Fallopian tube (tissue), 1 donor: ENCODE results near the genes DCAF5 and SRSF5.

DNA sequence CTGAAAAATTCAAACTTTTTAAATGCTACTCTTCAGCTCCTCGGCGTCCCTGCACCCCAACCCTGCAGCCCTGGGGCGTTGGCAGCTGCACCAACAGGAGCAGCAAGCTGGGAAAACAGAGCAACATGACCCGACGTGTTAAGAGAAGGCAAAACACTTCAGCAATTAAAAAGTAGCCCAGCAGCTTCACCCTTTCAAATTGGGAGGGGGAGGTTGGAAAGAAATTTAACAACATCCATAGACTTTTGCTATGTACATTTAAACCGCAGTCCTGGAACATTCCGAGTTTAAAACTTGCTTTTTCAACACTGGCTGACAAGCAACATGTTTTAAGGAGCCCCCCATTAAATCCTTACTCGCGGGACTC lies 1.1 kb downstream of the ZFP36L1 start:
- PRO-cap: no peak

DNA sequence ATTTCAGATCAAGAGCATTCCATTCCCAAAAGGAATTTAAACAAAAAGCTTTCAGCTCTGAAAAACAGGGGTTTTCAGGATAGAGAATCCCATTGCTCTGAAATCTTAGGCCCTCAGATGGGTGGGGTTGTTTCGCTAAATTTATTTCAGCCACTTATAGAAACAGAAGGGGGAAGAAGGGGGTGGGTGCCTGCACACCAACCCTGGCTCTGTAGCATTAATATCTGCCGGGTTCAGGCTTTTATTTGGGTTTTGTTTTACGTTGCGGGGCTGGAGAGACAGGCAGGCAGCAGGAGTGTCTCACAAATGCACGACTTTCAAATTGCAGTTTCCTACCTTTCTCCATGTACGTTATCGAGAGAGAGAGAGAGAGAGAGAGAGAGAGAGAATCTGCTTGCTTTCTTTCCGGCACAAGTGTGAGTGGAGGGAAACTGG lies 12.6 kb upstream of the ZFP36L1 start:
- PRO-cap: no peak

DNA sequence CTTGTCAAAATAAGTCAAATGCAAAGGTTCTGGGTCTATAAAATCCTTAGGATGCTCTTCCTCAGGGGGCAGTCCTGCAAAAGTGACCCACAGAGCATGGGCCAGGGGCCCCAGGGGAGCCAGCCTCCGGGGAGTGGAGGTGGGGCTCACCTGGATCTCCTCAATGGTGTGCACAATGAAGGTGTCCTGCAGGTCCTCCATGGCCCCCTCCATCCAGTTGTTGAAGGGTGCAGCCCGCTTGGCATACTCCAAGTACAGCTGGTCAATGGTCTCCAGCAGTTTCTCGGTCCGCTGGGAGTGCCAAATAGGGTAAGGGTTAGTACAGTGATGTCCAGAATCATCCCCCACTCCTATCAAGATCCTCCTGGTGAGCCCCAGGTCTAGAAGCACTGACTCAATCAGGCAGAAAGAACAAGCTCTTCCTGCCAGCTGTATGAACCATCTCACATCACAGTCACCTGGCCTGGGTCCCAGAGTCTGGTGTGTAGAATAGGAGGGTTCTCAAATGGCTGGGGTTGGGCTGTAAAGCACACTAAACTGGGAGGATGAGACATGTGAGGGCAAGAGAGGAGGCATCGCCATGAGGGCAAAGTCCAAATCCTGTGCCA lies 91.3 kb upstream of the ZFP36L1 start:
- PRO-cap: no peak

DNA sequence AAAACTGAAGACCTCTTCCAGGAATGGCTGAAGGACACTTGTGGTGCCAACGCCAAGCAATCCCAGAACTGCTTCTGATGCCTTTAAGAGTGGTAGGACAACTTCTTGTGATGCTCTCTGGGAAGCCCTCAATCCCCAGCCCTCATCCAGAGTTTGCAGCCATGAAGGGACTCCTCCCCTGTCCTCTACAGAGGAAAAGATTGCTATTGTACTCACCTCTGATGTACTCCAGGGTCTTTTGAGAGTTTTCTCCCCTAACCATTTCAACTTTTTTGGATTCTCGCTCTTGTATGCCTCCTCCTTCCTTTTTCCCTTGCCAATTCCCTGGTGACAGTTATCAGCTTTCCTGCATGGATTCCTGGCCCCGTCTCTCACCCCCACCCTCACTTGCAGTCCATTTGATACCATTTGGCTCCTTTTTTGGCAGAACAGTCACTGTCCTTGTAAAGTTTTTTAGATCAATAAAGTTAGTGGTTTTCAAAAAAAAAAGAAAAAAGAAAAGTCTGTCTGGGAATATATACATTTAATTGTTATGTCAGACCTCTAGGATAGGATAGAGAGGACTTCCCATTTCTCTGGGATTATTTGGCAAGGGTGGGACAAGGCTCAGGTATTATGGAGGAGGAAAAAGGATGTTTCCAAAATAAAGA lies 42.2 kb downstream of the ACTN1 start:
- PRO-cap: no peak

DNA sequence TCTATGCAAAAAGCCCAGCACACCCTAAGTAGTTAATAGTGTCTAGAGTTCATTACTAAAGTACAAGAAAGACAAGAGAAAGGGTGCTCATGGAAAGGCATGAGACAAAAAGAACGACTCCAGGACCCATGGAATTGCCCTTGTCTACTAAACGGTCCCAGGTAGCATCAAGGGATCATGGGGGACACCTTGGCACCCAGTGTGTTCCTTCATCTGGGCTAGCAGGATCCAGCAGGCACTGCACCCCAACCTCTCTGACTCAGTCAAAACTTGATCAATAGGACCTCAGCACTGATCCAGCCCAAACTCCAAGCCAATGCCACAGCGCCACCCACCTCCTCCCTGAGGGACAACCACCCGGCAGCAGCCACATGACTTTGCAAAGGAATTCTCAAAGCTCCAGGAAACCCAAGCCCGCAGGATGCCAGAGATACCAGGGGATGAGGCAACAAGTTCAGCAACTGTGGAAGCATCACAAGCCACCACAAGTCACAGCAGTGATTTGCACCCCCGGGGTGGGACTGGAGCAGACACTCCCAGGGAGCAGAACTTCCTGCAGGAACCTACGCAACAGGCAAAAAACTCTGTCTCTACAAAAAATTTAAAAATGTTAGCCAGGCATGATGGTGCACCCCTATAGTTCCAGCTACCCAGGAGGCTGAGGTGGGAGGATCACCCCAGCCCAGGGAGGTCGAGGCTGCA lies 37.3 kb downstream of the ACTN1 start:
- PRO-cap: no peak

DNA sequence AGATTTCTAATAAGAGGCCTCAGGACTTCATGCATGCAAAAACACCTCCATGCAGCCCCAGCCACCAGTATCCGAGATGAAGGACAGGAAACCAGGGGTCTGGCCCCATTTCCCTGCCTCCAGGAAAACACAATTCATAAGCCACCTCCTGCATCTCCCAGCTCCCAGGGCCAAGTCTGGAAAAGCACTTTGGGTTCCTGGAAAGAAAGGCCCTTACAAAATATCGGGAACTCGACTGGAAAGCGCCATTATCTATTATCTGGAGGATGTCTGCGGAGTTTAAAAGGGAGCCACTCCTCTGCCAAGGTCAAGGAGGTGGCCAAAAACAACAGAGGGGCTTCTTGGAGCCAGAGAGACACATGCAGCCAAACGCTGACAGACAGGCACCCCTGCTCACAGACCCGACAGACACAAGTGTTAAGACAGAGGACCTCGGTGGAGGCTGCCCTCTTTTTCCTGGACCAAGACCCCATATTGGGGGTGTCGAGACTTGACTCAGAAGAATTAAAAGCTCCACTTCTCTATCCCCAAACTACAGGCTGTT lies 9.8 kb downstream of the ACTN1 start:
- PRO-cap: no peak

- PRO-cap: no peak
These were observed 455 bp downstream of the DCAF5 start for GRCh38 chr14:69152476-69152851.

- PRO-cap: bidirectional peak, plus-strand start at chr14:69153322, minus-strand start at chr14:69153149
These were observed at the start of gene DCAF5 for GRCh38 chr14:69152852-69153833. Gene DCAF5, minus strand, starts transcription at chr14:69153119.

GRCh38 chr14:69611266-69611500 lies 213 bp upstream of the SUSD6 start:
- PRO-cap: bidirectional peak, plus-strand start at chr14:69611596, minus-strand start at chr14:69611452

DNA sequence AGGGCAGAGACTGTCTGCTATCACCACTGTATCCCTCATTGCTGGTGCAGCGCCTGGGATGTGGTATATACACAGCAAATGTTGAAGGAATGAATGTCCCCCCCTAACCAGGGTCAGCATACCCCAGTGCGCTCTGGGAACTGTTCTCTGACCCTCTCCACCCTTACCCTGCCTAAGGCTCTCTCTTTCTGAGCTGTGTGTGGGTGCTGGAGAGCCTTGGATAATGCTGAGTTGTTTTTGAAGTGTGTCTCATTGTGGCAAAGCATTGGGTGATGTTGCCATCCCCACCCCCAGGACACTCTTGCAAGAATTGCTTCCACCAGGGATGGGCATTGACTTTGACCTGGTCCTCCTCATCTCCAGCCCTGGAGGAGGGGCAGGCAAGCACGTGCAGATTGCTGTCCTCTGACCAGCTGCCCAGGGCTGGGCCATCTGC lies 26.0 kb downstream of the SUSD6 start:
- PRO-cap: no peak

GRCh38 chr14:69652708-69653623 lies 41.6 kb downstream of the SUSD6 start:
- PRO-cap: no peak

DNA sequence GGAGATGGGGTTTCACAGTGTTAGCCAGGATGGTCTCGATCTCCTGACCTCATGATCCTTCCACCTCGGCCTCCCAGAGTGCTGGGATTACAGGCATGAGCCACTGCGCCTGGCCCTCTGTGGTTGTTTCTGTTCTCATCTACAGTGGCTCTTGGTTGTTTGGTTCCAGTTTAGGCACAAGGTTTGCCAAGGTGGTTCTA lies 52.7 kb downstream of the SUSD6 start:
- PRO-cap: no peak

DNA sequence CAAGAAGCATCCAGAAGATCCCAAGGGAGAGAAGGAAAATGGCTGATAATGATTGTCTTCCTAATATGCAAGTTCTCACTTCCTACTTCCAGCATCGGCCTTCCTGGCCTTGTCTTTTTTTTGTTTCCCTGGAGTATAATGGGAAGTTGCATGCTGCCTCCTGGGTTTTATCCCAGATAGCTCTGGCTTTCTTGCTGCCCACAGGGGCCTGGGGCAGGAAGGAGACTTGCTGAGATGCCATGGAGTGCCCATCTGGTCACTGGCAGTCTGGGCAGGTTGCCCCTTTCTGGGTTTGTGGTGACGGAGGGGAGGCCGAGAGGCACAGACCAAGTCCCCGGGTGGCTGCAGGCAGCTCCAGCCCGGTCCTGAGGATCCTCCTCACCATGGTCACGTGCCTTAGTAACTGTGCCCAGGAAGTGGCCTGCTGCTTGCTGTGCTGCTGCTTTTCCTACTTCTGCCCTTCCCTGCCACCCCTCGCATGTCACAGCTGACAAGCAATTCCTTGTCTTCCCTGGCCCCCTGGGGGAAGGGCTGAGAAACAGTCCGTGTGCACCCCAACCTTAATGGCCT lies 55.1 kb upstream of the SRSF5 start:
- PRO-cap: bidirectional peak, plus-strand start at position 324 of the sequence, minus-strand start at position 367 of the sequence

DNA sequence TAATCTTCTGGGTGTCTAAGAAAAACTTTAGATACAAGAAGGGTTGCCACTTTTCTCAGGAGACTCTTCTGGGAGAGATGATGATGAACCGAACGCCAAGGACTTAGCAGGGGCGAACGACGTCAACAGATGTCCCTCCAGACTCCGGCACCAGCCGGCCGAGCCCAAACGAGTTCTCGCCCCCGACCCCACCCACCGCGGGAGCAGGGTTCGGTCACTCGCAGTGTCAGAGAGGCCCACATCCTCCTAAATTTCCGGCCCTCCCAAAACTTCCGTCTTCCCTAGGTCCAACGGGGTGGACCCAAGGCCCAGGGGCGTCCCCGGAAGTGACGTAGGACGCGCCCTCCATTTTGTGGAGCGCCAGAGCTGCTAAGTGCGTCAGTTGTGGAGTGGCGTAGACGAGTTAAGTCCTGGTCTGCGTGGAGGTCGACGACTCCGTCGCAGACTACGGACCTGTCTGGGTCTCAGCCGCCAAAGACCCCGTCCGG lies at the start of gene SRSF5:
Gene SRSF5 (plus strand): TSS at position 378 of the 488 bp plus-strand sequence.
- PRO-cap: bidirectional peak, plus-strand start at position 378 of the sequence, minus-strand start at position 254 of the sequence

DNA sequence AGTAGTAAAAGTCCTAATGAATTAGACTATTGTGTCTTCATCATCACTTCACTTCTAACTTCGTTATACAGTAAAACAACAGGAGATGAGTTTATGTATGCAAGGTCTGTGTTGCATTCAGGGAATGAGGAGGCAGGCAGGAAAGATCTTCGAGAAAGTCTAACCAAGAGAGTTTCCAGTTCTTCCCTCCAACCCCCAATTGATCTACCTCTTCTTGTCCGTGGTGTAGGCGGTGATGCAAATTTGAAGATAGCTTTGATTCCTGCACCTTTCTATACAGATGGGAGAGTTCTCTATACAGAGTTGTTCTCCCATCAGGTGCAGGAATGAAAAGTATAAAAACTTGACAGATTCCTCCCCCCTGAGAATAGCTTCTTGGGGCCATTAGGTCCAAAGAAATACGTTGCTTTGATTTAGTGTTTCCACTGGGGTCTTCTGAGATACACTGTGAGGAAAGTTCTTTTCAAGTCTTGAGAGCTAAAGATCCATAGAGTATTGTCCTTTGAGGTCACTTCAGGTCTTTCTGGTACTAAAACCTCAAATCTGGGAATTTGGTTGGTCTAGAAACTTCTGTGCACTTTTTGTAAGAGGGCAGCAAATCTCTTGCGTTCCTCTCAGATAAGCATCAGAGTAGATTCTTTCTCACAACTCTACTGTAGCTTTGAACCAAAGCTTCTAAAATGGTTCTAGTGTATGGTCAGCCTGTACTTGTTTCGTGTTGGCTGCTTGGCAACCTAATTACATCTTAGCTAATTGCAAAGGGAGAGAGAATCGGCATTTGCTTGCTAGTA lies 9.8 kb downstream of the SRSF5 start:
- PRO-cap: no peak

DNA sequence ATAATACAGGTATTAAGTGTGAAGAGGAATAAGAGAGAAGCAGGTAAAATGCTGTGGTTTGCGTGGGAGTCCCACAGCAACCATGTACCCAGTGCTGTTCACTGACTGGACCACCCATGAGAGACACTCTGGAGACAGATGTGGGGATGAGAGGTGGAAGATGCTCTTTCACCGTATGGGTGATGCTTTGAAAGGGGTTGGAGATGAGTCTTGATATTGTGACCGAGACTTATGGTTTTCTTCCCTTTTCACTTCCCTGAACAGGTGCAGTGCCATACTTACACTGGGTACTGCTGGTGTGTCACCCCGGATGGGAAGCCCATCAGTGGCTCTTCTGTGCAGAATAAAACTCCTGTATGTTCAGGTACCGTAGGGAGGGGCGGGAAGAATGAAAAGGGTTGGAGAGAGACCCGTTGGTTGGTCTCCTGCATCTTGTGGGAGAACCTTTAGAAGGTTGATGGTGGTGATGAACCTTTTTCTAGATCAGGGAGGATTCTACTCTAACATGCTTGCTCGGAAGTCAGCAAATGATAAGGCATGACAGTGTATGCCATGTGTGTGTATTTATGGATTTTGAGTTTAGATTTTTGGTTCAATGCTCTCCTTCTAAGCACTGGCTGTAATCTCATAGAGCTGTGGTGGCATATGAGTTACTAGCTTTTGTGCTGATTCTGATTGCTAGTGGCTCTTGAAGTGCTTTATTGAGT lies 96.4 kb downstream of the SMOC1 start:
- PRO-cap: no peak

- PRO-cap: no peak
These were observed 120.3 kb downstream of the SMOC1 start for GRCh38 chr14:69999433-70000041.

DNA sequence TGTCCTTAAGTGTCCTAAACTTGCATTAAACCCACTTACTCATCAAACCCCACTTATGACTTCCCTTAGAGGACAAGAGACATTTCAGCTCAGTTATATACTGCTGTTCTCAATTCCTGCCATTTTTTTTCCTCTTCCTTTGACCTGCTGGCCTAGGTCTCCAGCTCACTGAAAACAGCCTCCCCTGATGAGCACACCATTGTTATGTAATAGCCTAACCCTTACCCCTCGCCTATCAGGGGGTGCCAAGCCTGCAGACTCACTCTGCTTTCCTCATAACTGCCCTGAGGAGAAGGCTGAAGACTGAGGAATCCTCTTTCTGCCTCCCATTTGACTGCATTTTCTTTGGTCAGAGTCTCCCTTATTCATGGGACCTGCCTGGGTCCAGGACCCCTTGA lies 41.1 kb upstream of the SLC8A3 start:
- PRO-cap: no peak

GRCh38 chr14:70339696-70340167 lies 19.8 kb downstream of the COX16 start:
- PRO-cap: no peak

GRCh38 chr14:70642748-70643306 lies 1.1 kb downstream of the TTC9 start:
- PRO-cap: bidirectional peak, plus-strand start at chr14:70642899, minus-strand start at chr14:70642831; bidirectional peak, plus-strand start at chr14:70643155, minus-strand start at chr14:70643109; unidirectional peak, minus-strand start at chr14:70643223